HL-60 (cell line): ENCODE measurements around a stretch of chr3.

DNA sequence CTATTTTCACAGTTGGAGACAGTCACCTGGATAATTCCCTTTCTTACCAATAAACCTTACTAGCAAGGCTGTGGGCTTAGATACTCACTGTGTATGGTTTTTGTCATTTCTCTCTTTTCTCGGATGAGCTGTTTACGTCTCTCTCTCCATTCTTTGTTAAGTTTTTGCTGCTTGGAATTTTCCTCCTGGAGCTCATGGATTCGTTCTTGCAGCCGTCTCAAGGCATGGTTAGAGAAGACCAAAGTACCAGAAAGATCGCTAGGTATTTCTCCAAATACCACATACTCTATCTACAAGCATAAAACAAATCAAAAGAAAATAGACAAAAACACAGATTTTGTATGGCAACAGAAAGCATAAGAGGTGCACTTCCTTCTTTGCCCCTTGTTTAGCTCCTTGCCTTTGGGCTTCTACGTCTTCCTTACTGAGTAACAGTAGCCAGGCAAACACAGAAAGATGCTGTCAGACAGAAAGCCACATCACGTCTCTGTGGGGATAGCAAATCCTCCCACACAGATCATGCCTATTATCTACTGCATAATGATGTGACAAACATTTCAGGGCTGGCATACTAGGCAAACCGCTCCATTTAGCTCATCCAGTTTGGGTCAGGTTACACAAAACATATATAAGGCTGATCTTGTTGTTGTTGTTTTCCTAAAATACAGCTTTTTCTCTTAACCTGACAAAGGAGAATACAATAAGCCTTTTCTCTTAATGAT lies 92.6 kb downstream of the BOC start:
- RRBS = no CpG with 5 or more reads among the region's 8 CpGs

DNA sequence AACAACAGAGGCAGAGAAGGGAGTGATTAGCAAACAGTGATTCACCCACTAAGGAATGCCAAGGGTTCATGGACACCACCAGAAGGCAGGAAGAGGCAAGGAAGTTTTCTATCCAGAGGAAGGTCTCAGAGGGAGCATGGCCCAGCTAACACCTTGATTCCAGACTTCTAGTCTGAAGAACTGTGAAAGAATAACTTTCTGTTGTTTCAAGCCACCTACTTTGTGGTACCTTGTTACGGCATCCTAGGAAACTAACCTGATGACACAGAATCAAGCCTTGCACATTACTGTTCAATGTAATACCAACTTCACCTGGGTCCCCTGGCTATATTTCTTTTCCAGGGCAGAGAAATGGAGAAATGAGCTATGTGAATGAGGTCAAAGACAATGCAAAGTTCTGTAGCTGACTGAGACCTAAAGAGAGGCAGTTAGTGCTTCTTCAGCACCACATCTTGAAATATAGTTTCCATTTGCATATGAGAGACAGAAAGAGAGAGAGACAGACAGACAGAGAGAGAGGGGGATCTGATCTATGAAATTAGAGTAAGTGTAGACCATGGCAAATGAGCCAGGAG lies 25.3 kb downstream of the SIDT1 start:
- RRBS = no CpG with 5 or more reads among the region's 1 CpG

DNA sequence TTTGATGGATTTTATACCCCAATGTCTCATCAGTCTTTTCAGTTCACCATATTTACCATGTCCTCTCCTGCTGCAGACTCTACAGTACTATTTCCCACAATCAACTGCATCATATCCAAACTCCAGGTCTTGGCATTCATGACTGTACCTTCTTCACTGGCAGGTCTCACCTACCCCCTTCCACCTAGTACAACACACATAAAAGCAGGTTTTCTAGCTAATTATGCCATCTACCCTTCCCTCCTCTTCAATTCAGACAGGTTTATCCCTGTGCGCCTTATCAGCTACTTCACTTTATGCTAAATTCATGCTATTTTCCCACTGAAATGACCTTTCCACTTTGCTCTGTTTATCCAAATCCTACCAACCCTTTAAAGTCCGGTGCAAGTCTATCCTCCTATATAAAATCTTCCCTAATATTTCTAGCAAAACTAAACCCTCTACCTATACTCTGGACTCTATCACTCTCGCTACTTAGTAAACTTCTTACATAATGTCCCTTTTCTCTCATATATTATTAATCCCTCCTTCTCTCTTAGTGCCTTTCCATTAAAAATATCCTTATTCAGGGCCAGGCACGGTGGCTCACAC lies 6.0 kb downstream of the USF3 start:
- RRBS = no CpG with 5 or more reads among the region's 4 CpGs

- RRBS = no CpG with 5 or more reads among the region's 13 CpGs
These were observed 295 bp upstream of the ATP6V1A start for GRCh38 chr3:113746626-113746854.

DNA sequence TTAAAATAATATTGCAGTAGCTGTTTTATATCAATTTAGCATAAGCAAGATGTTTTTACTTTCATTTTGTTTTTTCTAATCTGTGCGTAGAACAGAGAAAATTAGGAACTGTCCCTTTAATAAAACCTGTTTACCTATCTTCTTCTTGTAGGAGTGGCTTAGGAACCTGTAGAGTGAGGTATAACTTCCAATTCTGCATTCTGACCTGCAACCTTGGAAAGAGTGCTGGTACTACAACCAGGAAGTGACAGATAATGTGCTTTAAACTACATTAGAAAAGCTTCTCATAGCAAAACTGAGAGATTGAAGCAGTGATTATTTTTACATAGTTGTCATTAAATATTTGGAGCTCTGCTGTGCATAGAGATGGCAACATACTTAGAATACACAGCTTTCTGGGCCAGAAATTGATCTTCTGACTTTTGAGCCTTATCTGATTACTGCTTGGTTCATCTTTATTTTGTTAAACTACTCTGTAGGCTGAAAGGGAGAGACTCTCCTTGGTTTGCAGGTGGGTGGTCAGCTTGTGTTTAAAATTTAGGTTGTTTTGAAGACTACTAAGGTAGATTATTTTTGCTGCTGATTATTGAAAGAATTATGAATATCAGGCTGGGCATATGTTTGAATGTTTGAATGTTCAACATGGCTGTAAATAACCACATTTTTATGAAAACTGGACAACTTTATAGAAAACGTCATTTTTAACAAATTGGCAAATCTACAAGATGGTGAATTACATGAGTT lies 50.3 kb upstream of the ZDHHC23 start:
- RRBS = no CpG with 5 or more reads among the region's 2 CpGs

DNA sequence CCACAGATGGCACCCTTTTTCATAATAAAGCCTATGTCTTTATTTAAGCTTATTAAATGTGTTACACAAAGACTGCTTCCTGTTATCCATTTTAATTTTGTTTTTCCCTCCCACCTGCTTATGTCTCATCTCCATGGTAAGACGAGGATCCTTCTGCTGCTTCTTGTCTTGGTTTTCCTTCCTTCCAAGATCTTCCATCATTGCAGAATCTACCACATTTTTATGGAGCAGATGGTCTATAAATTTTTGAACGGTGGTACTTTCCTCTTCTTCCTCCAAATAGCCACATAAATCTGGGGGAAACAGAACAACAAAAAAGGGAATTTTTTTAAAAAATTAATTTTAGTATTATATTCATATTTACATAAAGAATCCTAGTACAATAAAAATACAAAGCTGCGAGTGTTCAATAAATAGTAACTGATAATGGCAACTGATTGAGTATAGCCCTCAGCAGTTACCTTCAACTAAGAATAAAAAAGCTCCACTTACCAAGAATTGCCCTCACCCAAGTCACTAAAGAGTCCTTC lies 19.8 kb downstream of the CCDC191 start:
- RRBS = no CpG with 5 or more reads among the region's 3 CpGs

- RRBS = 4% methylated on average over 10 of the region's 35 CpGs
These were observed 26.2 kb downstream of the DRD3 start for GRCh38 chr3:114152417-114153201.

- RRBS = no CpG with 5 or more reads among the region's 16 CpGs
These were observed 2.5 kb upstream of the TIGIT start for GRCh38 chr3:114291201-114291922.

DNA sequence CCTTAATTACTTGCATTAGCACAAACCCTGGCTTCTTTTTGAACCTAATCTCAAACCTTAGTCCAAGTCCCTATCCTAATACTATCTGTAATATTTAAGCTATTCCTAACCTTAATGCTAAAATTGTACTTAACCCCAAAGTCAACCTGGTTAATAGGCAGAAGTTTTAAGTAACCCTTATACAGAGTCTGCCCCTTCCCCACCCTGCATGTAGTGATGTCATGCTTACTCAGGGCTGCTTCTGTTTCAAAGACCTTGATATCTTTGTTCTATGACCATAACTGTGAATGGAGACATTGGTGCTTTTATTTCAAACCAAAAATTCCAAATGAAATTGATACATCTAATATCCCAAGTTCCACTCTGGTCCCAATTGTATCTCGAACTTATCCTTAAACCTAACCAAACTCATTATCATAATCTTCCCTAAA lies 4.1 kb downstream of the TIGIT start:
- RRBS = no CpG with 5 or more reads among the region's 1 CpG

DNA sequence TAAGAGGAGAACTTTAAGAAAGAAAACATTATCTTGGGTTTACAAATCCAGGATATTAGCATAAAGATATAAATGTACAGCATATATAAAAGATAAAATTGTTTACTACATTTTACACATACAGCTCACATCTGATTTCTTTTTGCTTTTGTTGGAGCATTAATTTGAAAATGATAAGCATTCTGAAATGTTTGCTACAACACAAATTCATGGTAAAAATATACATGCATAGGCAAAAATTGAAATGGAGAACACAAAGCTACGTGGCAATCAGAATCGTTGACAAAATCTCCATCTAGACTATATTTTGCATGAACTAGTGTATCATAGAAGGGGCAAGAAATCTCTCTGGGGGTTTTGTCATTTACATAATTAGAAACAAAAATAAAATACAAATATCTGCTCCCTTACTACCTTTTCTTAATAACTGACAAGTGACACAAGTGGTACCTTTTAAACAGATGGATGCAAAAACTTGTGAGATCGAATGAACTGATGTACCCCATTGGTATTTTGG lies 159.2 kb downstream of the TIGIT start:
- RRBS = no CpG with 5 or more reads among the region's 3 CpGs

DNA sequence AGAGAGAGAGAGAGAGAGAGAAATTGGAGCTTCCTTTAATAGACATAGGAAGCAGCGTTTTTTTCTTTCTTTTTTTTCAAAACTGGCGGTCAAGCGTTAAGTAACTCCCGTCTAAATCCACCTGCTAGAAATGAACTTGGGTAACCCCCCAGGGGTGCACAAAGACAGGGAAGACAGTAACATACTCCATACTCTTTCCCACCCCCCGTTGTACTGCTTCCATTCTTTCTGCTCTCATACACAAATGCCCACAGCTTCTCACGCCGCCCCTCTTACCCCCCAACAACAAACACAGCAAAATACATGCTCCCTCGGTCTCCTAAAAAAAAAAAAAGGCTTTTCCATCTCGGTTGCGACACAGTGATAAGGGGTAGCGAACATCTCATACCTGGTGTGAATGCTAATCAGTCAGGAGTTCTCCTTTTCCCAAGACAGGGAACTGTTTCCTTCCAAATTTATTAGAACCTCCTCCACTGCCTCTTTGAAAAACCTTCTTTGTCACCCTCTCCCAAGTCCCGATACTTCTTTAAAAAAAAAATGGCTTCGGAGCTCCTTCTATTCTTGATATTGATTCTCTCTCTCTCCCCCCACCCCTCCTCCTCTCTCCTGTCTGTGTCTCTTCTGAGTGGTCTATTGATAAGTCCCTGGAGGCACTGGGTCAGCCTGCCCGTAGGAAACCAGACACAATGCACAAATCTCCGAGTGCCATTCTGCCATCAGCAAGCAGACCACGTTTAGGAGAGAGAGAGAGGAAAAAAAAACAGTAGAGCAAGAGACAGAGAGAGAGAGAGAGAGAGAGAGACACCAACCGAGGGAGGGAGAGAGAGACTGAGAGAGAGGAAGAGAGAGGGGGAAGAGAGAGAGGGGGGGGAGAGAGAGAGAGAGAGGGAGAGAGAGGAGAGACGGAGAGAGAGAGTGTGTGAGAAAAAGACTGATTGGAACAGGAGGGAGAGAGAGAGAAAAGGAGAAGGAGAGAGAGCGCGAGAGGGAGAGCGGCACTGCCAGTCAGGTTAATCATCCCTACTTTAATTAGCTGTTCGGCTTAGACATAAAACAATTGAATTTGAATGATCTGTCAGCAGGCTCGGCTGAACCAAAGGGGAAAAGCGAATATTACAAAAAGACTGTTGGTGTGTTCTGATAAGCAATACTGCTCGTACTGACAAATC lies 160.7 kb downstream of the TIGIT start:
- RRBS = no CpG with 5 or more reads among the region's 25 CpGs

DNA sequence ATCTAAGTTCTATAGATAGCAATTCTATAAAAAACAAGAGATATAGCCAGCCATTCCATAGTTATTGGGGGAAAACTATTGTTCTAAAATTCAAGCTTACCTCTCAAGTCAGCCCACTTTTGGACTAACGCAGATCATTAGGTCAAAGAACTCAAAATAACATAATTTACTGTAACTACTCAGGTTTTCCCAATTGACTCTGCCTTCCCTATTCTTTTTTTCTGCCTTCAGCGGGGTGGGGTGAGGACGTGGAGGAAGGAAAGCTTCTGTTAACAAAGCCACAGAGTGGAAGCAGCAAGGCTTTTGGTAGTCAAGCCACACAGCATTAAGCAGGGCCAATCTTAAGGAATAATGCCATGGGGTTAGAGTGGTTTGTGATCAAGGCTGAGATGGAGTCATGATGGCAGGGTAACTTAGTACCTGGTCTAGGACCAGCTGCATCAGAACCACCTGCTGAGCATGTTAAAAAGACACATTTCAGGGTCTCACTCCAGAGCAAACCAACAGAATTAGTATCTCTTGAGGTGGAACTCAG lies 277.5 kb downstream of the TIGIT start:
- RRBS = no CpG with 5 or more reads among the region's 3 CpGs

DNA sequence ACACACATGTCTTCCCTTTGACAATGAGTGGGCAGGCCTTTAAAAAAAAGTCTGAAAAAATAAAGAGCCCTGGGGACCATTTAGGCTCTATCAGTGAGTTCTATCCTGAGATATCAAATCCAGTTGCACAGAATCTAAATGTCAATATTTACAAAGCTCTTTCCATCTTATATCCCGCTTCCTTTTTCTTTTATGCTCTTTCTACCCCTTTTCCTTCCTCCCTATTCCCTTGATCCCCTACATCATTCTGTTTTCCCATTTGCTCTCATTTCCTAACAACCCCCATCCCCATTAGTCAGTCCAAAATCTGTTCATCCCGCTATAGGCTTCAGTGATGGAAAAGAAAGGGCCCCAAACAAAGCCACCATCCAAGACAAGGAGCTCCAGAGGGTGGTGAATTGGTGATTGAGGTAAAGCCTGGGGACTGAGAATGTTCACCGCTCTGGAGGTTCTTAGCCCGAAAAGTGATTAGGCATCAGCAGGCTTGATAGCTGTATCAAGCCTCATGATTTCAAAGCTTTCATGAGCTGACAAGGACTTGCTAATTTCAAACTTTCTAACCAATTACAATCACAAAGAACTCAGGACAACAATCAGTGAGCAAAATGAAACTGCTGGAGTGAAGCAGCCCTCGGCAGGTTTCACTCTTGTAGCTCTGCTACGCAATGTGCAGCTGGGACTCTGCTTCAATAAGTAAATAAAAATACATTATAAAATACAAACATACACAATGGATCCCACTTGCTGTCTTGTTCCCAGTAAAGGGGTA lies 391.2 kb downstream of the TIGIT start:
- RRBS = no CpG with 5 or more reads among the region's 6 CpGs

DNA sequence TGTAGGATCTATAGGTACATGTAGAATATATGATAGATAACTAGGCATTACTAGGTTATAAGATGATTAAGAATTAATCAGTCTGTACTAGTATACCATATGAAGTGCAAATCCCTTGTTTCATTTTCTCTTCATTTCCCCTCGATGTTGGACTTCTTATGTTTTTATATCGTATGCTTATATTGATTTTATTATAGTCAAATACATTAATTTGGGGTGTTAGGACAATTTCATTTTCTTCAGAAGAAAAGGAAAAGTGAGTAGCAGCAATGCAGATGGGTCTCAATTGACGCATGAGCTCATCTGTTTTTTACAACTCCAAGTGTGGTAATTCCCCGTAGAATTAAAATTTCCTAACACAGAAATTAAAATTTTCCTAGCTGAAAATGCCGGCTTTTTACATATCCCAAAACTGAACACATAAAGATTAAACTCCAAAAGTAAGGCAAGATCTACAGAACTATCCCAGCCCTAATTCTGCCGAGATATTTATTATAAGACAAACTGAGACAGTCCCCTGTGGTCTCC lies 419.2 kb downstream of the TIGIT start:
- RRBS = no CpG with 5 or more reads among the region's 6 CpGs

DNA sequence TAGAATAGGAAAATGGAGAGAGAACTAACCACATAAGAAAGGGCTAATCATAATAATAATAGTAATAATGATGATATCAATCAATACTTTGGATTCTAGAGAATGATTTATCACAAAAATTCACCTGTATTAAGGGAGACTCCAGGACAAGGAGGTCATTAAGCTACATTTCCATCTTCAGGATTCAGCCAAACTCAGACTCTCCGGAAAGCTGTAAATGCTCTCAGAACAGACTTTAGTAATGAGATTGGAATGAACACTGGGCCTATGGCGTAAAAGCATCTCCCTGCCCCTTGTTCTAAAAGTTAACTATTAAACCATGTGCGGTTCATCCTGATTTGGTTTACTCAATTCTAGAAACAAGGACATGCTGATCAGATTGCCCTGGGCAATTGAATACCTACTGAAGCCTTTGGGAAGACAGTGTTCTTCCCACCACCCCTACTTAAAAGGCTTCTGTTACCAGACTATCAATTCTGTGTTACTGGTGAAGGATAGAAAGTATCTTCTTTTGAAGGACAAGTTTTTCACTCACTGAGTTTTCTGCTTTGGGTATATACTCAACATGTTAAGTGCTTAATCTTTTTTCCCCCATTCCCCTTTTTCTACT lies 401.2 kb downstream of the ZBTB20 start:
- RRBS = no CpG with 5 or more reads among the region's 3 CpGs

GRCh38 chr3:114756853-114757312 lies 390.2 kb downstream of the ZBTB20 start:
- RRBS = no CpG with 5 or more reads among the region's 1 CpG

DNA sequence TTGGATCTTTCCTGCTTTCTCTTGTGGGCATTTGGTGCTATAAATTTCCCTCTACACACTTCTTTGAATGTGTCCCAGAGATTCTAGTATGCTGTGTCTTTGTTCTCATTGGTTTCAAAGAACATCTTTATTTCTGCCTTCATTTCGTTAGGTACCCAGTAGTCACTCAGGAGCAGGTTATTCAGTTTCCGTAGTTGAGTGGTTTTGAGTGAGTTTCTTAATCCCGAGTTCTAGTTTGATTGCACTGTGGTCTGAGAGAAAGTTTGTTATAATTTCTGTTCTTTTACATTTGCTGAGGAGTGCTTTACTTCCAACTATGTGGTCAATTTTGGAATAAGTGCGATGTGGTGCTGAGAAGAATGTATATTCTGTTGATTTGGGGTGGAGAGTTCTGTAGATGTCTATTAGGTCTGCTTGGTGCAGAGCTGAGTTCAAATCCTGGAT lies 155.9 kb downstream of the ZBTB20 start:
- RRBS = no CpG with 5 or more reads among the region's 4 CpGs

- RRBS = no CpG with 5 or more reads among the region's 2 CpGs
These were observed 47.6 kb downstream of the ZBTB20 start for GRCh38 chr3:115099429-115100009.

GRCh38 chr3:116952223-116952725 lies 507.0 kb upstream of the LSAMP start:
- RRBS = no CpG with 5 or more reads among the region's 2 CpGs

DNA sequence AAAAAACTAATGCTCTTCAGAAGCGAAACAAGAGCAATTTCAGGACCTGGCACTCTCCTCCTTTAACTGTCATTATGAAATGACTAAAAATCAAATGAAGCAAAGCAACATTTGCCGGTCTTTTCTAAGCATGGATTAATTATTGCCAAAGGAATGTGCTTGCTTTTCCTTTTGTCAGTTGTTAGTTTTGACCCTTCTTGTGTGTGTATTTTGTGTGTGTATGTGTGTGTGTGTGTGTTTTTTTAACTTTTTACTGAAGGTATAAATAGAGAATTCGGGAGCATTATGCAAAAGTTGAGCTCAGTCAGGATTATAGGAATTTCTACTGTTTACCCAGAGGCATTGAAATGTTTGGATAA lies 773.4 kb upstream of the LSAMP start:
- RRBS = no CpG with 5 or more reads among the region's 3 CpGs